Prostate gland (tissue), 2 donors: ENCODE data around the gene TTC4.

GRCh38 chr1:53213013-53213922, 7.2 kb downstream of the CZIB start:
- PRO-cap: no peak
- RAMPAGE, long total RNA, 2 experiments: no peak in any of the 2 experiments

GRCh38 chr1:53219520-53219884, 932 bp downstream of the CZIB start:
- PRO-cap: no peak
- RAMPAGE, long total RNA, 2 experiments: no peak in any of the 2 experiments

DNA sequence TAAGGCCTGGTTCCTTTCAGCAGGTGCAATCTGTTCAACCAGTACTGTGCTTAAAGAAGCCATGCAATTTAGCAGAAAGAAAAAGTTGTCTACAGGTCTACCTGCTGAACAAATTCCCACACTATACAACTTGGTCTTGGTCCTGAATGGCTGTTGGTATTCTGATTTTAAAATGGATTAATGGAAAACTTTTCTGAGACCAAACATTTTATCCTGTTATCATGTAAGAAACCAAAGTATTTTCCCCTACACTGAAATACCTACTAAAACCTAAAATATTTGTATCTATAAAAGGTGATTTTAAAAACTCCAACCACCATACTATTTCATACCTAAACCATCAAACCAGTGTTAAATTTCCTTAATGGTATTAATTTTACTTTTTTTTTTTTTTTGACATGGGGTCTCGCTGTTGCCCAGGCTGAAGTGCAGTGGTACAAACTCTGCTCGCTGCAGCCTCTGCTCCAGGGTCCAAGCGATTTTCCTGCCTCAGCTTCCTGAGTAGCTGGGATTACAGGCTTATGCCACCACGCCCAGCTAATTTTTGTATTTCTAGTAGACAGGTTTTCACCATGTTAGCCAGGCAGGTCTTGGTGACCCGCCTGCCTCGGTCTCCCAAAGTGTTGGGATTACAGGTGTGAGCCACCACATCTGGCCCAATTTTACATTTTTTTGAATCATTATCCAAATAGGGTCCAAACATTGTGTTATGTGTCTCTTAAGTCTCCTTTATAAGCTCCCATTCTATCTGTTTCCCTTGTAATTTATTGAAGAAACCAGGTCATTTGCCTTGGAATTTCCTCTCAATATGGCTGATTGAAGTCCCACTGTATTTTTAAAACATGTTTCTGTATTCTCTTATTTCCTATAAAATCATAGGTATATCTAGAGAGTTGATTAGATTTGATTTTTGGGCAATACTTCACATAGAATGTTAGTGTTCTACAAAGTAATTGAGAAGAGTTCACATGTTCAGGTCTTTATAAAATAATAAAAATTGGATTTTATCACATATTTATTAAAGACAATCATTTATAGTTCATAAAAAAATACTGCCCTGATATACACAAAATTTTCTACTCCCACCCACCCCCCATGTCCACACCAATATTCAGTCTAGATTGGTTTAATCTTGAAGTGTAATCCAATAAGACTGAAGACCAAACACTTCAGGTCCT, 5.9 kb upstream of the CZIB start:
- PRO-cap: no peak
- RAMPAGE, long total RNA, 2 experiments: no peak in any of the 2 experiments

DNA sequence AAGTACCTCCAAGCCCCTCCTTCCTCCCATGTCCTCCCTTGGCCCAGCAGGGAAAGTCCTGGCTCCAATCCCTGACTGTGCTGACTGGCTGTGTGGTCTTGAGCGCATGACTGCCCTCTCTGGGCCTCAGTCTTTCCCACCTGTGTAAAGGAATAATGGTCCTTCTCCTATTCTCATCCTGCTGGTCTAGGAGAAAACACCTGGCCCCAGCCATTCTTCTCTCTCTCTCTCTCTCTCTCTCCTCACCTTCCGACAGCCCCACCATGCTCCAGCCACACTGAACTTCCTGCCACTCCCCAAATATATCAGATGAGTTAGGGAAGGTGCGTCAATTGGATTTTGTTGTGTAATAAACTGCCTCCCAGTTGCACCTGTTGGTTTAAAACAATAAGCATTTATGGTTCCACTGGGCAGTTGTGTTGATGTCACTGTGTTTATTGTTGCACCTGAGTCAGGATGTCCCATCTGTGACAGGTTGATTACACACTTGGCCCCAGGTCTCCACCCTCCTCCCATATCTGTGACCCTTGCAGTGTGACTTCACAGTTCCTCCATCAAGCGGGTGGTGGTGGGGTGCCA, 22.3 kb upstream of the LRP8 start:
- PRO-cap: no peak
- RAMPAGE, long total RNA, 2 experiments: no peak in any of the 2 experiments

GRCh38 chr1:53606653-53606910, 132.4 kb downstream of the GLIS1 start:
- PRO-cap: no peak
- RAMPAGE, long total RNA, 2 experiments: no peak in any of the 2 experiments

DNA sequence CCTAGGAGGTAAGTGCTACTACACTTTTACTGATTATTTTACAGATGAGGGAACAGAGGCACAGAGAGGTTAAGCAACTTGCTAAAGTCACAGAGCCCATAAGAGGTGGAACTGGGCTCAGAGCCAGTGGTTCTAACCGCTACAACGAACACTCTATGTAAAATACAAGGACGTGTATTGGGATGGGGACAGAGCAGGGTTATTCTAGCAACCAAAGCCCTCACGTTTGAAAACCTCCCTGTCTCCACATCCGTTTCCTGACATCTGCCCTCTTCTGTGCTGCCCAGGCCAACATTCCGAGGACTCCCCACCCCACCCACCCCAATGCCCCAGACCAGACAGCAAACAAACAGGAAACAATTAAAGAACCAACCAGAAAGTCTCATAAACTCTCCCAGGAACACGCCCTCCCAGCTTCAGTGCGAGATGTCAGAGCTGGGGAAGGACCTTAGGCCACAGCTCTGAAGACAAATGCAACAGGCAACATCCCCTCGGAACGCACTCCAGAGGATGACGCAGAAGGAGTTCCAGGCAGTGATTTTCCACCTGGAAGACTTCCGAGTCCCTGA, 41.1 kb downstream of the GLIS1 start:
- PRO-cap: bidirectional peak, plus-strand start at position 456 of the sequence, minus-strand start at position 431 of the sequence; unidirectional peak, minus-strand start at position 469 of the sequence
- RAMPAGE, long total RNA, 2 experiments: no peak in any of the 2 experiments

GRCh38 chr1:53740650-53741128, 1.7 kb upstream of the GLIS1 start:
- PRO-cap: unidirectional peak, minus-strand start at chr1:53740892
- RAMPAGE, long total RNA, 2 experiments: no peak in any of the 2 experiments

- PRO-cap: no peak
- RAMPAGE, long total RNA, 2 experiments: no peak in any of the 2 experiments
Observed at GRCh38 chr1:53765654-53766167, 26.7 kb upstream of the GLIS1 start.

DNA sequence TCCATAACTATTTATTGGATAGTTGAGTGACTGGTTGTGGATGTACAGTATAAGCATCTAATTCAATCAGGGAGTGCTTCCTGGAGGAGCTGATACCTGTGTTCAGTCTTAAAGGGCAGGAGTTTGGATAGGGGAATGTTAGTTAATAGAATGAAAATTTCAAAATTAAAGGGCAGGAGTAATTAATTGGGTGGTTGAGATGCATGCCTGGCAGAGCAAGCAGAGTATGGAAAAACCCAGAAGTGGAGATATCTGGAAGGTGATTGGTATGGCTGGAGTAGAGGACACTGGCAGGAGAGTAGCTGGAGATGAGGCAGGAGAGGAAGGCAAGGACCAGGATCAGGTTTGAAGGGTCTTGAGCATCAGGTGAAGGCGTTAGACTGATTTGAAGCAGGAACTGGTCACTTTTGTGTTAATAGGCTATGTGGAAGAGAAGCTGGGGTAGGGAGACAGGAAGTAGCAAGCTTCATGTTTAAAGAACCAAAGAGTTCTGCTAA, 45.3 kb downstream of the TCEANC2 start:
- PRO-cap: no peak
- RAMPAGE, long total RNA, 2 experiments: no peak in any of the 2 experiments

DNA sequence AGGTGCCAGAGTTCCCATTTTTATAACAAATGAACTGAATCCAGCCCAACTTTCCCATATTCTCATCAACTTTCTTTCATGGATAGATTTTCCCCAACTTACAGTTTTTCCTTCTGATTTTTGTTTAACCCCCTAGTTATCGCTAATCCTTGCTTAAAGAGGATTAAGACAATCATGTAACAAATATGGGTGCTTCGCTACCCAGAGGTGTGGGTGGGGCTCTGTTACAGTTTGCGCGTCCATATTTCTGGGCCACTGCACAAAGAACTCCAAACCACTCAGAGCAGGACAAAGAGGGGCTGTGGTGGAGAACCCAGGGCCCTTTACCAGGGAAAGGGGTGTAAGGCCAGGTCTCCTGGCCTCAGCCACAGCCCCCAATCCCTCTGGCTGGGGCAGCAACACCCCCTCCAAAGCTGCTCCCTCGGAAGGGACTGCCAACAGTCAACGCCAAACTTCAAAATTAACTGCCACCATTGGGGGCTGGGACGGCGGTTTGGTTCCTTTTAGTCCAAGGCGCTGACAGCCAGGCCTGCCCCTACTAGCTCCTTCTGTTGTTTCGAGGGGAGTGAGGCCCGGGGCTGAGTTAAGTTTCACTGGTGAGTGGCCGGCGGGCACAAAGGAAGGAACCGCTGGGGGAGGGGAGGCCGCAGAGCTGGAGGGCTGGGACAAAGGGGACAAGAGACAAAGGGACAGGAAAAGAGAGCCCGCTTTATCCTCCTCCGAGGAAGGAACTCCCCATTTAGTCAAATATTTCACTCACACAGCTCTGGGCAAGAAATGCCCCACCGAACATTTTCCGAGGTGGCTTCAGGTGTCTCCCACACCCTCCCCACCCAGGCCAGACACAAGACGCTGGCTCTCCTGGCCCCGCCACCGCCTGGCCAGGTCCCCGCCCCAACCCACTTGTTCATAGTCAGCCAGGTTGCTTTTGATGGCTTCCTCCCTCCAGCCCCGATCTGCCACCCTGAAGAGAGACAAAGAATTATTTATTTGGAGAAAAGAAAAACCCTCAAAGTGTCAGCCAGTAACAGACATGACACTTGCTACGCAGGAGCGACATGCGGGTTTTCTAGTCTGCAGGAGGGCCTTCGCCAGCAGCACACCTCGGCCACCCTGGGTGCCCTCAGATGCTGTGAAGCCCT, 169.5 kb upstream of the ACOT11 start:
- PRO-cap: no peak
- RAMPAGE, long total RNA, 2 experiments: no peak in any of the 2 experiments

- PRO-cap: unidirectional peak, minus-strand start at chr1:54408406
- RAMPAGE, long total RNA, 2 experiments: no peak in any of the 2 experiments
Observed at GRCh38 chr1:54408278-54408600, 139.8 kb upstream of the ACOT11 start.

GRCh38 chr1:54475333-54475910, 72.6 kb upstream of the ACOT11 start:
- PRO-cap: no peak
- RAMPAGE, long total RNA, 2 experiments: no peak in any of the 2 experiments

GRCh38 chr1:54479471-54479688, 68.6 kb upstream of the ACOT11 start:
- PRO-cap: no peak
- RAMPAGE, long total RNA, 2 experiments: no peak in any of the 2 experiments

DNA sequence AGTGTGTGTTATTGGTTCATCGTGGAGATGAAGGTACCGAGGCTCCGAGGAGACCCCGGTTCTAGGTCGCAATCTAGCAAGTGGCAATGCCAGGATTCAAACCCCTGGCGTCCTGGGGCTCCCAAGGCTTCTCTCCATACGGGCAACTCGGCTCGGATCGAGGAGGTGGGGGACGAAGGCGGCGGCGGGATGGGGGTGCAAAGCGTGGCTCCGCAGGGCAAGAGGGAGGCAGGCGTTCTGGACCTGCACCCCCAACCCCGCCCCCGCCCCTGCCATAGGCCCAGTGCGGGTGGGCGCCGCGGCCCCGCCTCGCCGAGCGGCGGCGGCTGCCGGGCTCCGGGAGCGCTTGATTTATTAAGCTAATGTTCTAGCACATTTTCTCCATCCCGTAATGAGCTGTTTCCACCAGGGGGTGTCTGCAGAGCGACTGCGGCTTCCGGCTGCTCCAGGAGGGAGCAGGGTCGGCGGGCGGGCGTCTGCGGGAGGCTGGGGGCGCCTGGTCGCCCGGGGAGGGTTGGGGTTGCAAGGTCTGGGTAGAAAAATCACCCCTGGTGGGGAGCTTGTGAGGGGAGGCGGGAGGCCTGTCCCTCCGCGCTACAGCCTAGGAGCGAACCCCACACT, 48.7 kb upstream of the ACOT11 start:
- PRO-cap: no peak
- RAMPAGE, long total RNA, 2 experiments: no peak in any of the 2 experiments

DNA sequence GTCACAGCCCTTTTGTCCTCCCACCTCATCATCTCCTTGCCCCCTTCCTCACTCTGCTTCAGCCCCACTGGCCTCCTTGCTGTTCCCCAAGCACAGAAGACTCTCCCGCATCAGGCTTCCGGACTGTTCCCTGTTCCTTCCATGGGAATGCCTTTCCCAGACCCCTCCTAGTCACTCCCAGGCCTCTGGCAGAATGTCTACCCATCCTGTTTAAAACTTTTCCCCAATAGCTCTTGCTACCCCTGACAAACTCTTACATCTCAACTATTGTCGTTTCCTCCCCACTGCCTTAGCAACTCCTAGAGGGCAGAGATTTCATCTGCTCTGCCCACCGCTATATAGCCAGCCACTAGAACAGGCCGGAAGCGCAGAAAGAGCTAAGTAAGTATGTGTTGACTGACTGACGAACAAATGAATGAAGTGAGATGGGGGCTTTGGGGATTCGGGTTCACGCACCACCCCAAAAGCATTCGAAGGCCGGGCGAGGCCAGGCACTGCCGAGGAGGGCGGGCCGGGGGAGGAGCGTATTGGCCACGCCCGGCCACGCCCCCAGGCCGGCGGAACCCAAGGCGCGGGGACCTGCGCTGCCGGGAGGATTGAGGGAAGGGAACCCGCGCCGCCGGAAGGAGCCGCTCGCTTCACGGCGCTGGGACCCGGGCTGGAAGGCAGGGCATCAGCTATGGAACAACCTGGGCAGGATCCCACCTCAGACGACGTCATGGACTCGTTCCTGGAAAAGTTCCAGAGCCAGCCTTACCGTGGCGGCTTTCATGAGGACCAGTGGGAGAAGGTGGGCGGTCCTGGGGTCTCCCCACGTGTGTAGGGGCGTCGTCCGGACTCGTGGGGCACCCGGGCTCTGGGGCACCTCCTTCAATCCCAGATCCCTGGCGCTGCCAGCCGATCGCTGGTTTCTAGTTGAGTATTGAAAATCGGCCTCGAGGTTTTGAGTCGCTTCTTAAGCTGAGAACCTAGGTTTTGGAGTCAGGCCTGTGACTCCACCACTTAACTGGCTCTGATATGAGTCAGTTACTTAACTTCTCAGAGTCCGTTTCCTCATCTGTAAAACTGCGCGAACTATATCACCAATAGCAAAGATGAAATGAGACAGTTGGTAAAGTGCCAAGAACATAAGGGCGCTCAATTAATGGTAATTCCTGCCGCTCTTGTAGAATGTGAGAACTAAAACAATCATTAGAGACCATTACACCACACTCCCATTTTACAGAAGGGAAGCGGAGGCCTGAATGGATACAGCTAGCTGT, at the start of gene TTC4:
Gene TTC4, plus strand, starts transcription at position 632 of the 1,262 bp plus-strand sequence.
- PRO-cap: bidirectional peak, plus-strand start at position 593 of the sequence, minus-strand start at position 496 of the sequence
- RAMPAGE, long total RNA, 2 experiments: start-site peak on the plus strand in 2 of 2 experiments, centred at positions 645 to 655 of the sequence, 49 to 142 reads per replicate

GRCh38 chr1:54922797-54923247, 35.8 kb upstream of the DHCR24 start:
- PRO-cap: no peak
- RAMPAGE, long total RNA, 2 experiments: no peak in any of the 2 experiments

- PRO-cap: no peak
- RAMPAGE, long total RNA, 2 experiments: no peak in any of the 2 experiments
Observed at GRCh38 chr1:54927289-54927852, 40.4 kb upstream of the DHCR24 start.

DNA sequence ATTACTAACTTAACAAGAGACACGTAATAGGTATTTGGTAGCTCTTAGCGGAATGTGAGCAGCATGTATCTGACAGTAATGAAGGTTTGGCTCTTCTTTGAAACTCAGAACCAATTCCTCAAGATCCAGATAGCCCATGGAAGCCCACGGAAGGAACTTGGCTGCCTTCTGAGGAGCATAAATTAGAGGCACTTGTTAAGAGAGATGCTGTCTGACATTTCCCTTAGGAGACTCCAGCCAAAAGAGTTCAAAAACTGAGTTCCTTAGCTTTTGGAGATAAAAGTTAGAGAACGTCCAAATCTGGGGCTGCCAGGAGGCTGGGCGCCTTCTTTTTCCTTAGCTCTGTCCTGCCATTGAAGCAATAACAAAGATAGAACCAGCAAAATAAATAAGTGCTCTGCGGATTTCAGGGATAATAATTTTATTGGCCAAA, 439.6 kb upstream of the USP24 start:
- PRO-cap: no peak
- RAMPAGE, long total RNA, 2 experiments: no peak in any of the 2 experiments

GRCh38 chr1:56133903-56134170, 445.5 kb downstream of the PLPP3 start:
- PRO-cap: no peak
- RAMPAGE, long total RNA, 2 experiments: no peak in any of the 2 experiments

- PRO-cap: no peak
- RAMPAGE, long total RNA, 2 experiments: no peak in any of the 2 experiments
Observed at GRCh38 chr1:56331721-56332768, 247.3 kb downstream of the PLPP3 start.